ENCODE data around the genes SLC35E2B, NADK and GNB1.

- PRO-cap, 3 experiments = peak in 1 of 3 experiments; most common plus-strand start chr1:1398332 (in 1); most common minus-strand start chr1:1398225 (in 1)
- RAMPAGE, long total RNA, 2 experiments = start-site peak on the plus strand in 1 of 2 experiments, at chr1:1398293-1398448 at its widest, 25 reads per replicate
- RRBS = 1% methylated on average over 7 of the region's 65 CpGs
These were observed 937 bp downstream of the CCNL2 start for GRCh38 chr1:1397759-1399037.

DNA sequence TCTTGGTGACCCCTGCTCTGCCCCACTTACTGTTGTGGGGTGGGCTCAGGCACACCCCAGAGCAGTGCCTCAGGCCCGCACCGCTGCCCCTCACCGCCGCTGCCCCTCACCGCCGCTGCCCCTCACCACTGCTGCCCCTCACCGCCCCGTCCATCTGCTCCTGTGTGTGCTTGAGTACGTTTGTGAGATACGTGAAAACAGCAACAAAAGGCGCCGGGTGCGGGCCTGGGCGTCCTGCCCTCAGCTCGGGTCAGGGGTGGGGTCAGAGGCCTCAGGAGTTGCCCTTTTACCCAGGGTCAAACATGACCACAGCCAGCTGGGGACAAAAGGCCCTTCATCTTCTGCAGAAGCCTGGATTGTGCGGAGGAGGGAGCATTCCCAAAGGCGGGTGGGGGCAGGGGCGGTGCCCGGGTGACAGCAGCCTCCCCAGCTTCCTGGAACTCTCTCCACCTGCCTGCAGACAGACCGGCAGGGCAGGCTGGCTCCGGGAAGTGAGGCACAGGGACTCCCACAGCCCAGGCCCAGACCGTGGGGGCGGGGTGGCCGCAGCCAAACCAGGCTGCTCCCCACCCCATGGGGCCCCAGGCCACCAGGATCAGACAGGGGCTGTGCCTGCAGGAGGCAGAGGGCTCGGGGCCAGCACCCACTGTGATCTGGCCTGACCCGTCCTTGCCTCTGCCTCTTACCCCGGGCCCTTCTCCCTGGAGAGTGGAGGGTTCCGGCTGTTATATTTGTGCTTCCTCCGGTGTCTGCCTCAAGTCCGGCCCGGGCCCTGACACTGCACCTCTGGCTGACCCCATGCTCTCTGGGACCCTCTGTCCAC is 2.3 kb upstream of the VWA1 start:
- PRO-cap, 3 experiments = peak in 2 of 3 experiments; most common plus-strand start position 459 of the sequence (in 2); most common minus-strand start position 443 of the sequence (in 1)
- RAMPAGE, long total RNA, 2 experiments = no peak in any of the 2 experiments
- RRBS = 62% methylated on average over 3 of the region's 31 CpGs

DNA sequence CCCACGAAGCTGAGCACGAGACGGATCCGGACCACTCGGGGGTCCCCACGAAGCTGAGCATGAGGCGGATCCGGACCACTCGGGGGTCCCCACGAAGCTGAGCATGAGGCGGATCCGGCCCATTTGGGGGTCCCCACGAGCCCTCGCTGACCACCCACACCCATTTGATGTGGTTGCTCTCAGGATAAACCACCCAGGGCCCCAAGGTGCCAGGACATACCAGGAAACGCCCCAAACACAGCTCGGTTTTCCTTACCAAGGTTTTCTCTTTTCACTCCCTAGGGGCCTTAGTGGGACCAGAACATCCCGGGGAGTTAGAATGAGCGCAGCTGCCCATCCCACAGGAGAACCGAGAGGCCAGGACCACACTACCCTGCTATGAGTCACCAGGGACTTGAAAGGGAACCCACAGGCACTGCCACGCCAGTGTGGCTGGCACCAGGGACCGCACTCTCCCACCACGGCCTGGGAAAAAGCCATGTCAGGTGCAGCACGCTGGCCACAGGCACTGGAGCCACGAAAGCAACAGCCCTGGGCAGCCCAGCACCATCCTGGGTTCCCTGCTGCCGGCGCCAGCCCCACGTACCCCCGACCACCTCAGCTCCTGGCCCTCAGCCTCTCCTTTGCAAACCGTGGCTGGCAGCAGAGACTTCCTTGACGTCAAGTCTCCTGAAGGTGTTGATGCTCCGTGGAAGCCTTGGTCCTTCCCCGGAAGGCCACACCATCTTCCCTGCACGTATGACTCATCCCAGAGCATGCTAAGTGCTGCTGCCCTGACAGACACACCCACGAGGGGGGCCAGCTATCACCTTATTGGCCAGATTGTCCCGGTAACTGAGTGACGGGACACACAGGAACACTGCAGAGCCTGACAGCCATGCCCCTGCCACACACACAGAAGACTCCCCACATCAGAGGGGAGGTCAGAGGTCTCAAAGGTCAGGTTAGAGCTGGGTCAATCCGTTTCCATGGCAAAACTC is 14.1 kb upstream of the TMEM240 start:
- PRO-cap, 3 experiments = no peak in any of the 3 experiments
- RAMPAGE, long total RNA, 2 experiments = no peak in any of the 2 experiments
- RRBS = 75% methylated on average over 5 of the region's 37 CpGs

DNA sequence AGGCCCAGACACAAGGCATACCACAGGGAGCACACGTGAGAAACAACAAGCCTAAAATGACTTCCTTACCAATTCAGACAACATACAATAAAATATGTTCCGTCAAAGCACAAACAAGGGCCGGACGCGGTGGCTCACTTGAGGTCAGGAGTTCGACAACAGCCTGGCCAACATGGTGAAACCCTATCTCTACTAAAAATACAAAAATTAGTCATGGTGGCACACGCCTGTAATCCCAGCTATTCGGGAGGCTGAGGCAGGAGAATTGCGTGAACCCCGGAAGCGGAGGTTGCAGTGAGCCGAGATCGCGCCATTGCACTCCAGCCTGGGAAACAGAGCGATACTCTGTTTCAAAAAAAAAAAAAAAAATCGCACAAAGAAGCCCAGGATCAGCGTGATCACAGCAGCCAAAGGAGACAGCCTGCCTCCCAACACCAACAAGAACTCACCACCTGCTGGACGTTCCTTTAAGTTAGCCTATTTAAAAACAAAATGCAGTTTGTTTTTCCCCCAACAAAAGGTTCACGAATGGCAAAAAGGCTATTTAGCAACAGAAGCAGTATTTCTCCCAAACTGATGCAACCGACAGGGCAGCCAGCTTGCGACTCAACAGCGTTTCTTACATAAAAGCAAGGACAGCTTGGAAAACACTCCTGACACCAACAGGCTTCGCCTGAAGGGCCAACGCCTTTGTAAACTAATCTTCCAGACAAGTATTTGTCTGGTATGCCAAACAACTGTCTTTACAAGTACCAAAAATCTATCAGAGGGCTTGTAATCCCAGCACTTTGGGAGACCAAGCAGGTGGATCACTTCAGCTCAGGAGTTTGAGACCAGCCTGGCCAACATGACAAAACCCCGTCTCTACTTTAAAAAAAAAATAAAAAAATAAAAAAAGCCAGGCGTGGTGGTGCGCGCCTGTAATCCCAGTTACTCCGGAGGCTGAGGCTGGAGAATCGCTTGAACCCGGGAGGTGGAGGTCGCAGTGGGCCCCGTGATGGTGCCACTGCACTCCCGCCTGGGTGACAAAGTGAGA is 6.8 kb downstream of the SSU72 start:
- PRO-cap, 3 experiments = peak in 2 of 3 experiments; most common plus-strand start position 403 of the sequence (in 2)
- RAMPAGE, long total RNA, 2 experiments = no peak in any of the 2 experiments
- RRBS = no CpG with 5 or more reads among the region's 34 CpGs

GRCh38 chr1:1613845-1614856 is 1.1 kb upstream of the MIB2 start:
- PRO-cap, 3 experiments = no peak in any of the 3 experiments
- RAMPAGE, long total RNA, 2 experiments = no peak in any of the 2 experiments
- RRBS = no CpG with 5 or more reads among the region's 36 CpGs

GRCh38 chr1:1647640-1648210 is 11.1 kb downstream of the CDK11B start:
- PRO-cap, 3 experiments = no peak in any of the 3 experiments
- RAMPAGE, long total RNA, 2 experiments = no peak in any of the 2 experiments
- RRBS = no CpG with 5 or more reads among the region's 12 CpGs

GRCh38 chr1:1692307-1693337 is at the start of gene SLC35E2B:
Gene SLC35E2B (minus strand): TSS chr1:1692795.
- PRO-cap, 3 experiments = peak in 3 of 3 experiments; most common plus-strand start chr1:1692535 (in 3); most common minus-strand start chr1:1692416 (in 3)
- RAMPAGE, long total RNA, 2 experiments = no peak in any of the 2 experiments
- RRBS = 2% methylated on average over 6 of the region's 110 CpGs

GRCh38 chr1:1712253-1712565 is 11.9 kb downstream of the CDK11A start:
- PRO-cap, 3 experiments = no peak in any of the 3 experiments
- RAMPAGE, long total RNA, 2 experiments = no peak in any of the 2 experiments
- RRBS = no CpG with 5 or more reads among the region's 23 CpGs

DNA sequence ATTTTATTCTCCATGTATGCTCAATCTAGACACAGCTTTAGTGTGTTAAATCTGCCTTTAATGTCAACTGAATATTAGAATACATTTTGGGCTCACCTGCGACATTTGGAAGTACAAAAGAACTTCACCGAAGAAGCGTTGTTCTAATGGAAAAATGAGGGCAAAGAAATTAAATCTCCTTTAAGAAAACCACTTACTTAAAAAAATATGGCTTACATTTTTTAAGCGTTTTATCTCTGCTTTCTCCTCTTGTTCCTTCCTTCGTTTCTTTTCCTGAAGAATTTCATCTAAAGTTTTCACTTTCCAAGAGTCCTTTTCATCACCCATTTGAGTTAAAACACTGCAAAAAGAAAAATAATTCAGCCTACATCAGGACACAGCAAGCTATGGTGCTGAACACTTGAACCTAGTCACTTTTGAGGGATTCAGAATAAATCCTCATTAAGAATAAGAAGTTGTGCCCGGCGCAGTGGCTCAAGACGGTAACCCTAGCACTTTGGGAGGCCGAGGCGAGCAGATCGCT is 1.6 kb downstream of the CDK11A start:
- PRO-cap, 3 experiments = no peak in any of the 3 experiments
- RAMPAGE, long total RNA, 2 experiments = start-site peak on the minus strand in 1 of 2 experiments, centred at position 276 of the sequence, 26 reads per replicate
- RRBS = no CpG with 5 or more reads among the region's 11 CpGs

- PRO-cap, 3 experiments = peak in 2 of 3 experiments; most common plus-strand start chr1:1757643 (in 2)
- RAMPAGE, long total RNA, 2 experiments = no peak in any of the 2 experiments
- RRBS = 90% methylated on average over 12 of the region's 54 CpGs
These were observed 20.6 kb downstream of the NADK start for GRCh38 chr1:1757290-1758530.

GRCh38 chr1:1778089-1778672 is at the start of gene NADK:
Gene NADK (minus strand): TSS chr1:1778470.
- PRO-cap, 3 experiments = peak in 3 of 3 experiments; most common plus-strand start chr1:1778540 (in 2); most common minus-strand start chr1:1778470 (in 3)
- RAMPAGE, long total RNA, 2 experiments = no peak in any of the 2 experiments
- RRBS = 1% methylated on average over 48 of the region's 85 CpGs

GRCh38 chr1:1782084-1782337 is 3.7 kb upstream of the NADK start:
- PRO-cap, 3 experiments = peak in 1 of 3 experiments; most common plus-strand start chr1:1782199 (in 1)
- RAMPAGE, long total RNA, 2 experiments = no peak in any of the 2 experiments
- RRBS = no CpG with 5 or more reads among the region's 20 CpGs

DNA sequence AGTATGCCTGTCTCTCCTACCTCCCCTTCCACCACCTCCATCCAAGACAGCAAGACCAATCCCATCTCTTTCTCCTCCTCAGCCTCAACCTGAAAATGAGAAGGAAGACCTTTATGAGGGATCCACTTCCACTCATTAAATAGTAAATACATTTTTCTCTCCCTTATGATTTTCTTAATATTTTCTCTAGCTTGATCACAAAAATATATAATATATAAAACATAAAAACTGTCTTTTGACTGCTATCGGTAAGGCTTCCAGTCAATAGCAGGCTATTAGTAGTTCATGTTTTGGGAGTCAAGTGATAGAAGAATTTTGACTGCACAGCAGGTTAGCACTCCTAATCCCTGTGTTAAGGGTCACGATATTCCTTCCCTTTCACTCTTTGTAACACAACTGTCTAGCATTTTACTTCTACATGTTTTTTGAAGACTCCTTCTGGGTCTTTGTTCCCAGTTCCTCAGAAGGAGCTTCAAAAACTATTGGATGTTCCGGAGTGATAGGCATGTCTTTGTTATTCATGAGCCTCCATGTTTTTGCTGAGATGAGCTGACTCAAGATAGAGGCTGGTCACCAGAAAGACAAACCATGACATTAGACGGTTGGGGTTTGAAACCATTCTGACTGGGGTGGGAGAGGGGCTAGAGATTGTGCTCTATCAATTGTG is 42.3 kb downstream of the GNB1 start:
- PRO-cap, 3 experiments = no peak in any of the 3 experiments
- RAMPAGE, long total RNA, 2 experiments = no peak in any of the 2 experiments
- RRBS = no CpG with 5 or more reads among the region's 4 CpGs

- PRO-cap, 3 experiments = no peak in any of the 3 experiments
- RAMPAGE, long total RNA, 2 experiments = no peak in any of the 2 experiments
- RRBS = no CpG with 5 or more reads among the region's 6 CpGs
These were observed 8.9 kb downstream of the GNB1 start for GRCh38 chr1:1882026-1882306.

- PRO-cap, 3 experiments = peak in 3 of 3 experiments; most common plus-strand start chr1:1890698 (in 1); most common minus-strand start chr1:1891099 (in 3)
- RAMPAGE, long total RNA, 2 experiments = start-site peak on the minus strand in 1 of 2 experiments, at chr1:1890861-1890896 at its widest, 160 reads per replicate
- RRBS = 2% methylated on average over 17 of the region's 89 CpGs
These were observed at the start of gene GNB1 for GRCh38 chr1:1890678-1891148. Gene GNB1 (minus strand): TSS chr1:1891087.

DNA sequence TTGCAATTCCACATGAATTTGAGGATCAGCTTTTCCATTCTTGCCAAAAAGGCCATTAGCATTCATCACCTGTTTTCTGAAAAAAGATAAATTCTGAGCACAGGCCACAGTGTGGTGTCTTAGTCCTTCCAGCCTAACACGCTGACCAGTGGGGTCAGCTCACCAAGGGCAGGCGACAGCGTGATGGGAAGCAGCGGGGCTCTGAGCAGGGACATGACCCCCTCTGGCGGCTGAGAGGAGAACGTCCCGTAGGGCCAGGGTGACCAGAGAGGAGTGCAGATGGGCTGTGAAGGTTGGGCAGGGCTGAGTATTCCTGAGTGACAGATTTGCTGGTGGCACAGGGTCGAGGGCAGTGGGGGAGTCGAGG is 8.9 kb upstream of the CALML6 start:
- PRO-cap, 3 experiments = no peak in any of the 3 experiments
- RAMPAGE, long total RNA, 2 experiments = no peak in any of the 2 experiments
- RRBS = no CpG with 5 or more reads among the region's 9 CpGs

DNA sequence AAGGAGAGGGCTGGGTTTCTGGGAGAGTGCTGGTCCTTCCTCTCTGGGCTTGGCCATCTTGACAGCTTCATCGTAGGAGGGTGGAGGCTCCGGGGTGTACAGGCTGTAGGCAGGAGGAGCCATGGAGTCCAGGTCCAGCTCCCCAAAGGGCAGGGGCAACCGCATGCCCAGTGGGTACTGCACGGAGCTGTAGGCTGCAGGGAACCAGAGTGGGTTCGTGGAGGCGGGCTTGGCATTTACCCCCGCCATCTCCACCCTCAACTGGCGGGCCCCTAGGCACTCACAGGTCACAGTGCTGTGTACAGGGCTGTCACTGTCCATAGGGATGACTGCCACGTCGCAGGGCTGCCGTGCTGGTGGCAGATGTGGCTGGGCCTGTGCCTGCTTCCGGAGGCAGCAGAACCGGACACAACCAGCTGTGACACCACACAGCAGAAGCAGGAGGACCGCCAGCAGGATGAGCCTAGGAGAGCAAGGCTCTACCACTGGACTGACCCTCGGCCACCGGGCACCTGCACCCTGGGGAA is 1.0 kb downstream of the TMEM52 start:
- PRO-cap, 3 experiments = peak in 3 of 3 experiments; most common plus-strand start position 429 of the sequence (in 2)
- RAMPAGE, long total RNA, 2 experiments = no peak in any of the 2 experiments
- RRBS = 67% methylated on average over 3 of the region's 16 CpGs

GRCh38 chr1:1942715-1943388 is 23.8 kb upstream of the TMEM52 start:
- PRO-cap, 3 experiments = no peak in any of the 3 experiments
- RAMPAGE, long total RNA, 2 experiments = no peak in any of the 2 experiments
- RRBS = 92% methylated on average over 16 of the region's 32 CpGs

DNA sequence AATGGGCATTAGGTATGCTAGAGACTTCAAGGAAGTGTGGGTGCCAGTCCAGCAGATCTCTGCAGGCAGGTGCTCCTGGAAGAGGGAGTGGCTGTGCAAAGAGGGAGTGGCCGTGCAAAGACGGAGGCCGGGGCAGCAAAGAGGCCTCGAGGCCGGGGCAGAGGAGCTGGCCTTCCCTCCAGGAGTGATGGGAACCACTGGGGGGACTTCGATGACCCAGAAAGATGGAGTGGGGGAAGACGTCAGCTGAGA is 1.9 kb upstream of the PRKCZ start:
- PRO-cap, 3 experiments = no peak in any of the 3 experiments
- RAMPAGE, long total RNA, 2 experiments = no peak in any of the 2 experiments
- RRBS = no CpG with 5 or more reads among the region's 7 CpGs

GRCh38 chr1:2167370-2167609 is 27.3 kb downstream of the FAAP20 start:
- PRO-cap, 3 experiments = peak in 2 of 3 experiments; most common minus-strand start chr1:2167478 (in 2)
- RAMPAGE, long total RNA, 2 experiments = no peak in any of the 2 experiments
- RRBS = no CpG with 5 or more reads among the region's 9 CpGs